Mammary epithelial cell (primary cell): ENCODE results near the gene UBASH3A.

GRCh38 chr21:42385744-42386324 lies 10.0 kb downstream of the TMPRSS3 start:
- CAGE, long polyA plus RNA = no peak
- RRBS = no CpG with 5 or more reads among the region's 7 CpGs

GRCh38 chr21:42403570-42403998 lies at the start of gene UBASH3A:
Gene UBASH3A (plus strand): TSS chr21:42403902.
- CAGE, long polyA plus RNA = no peak
- RRBS = no CpG with 5 or more reads among the region's 11 CpGs

- CAGE, long polyA plus RNA = no peak
- RRBS = no CpG with 5 or more reads among the region's 12 CpGs
Measured at GRCh38 chr21:42427012-42427654, 23.4 kb downstream of the UBASH3A start.

DNA sequence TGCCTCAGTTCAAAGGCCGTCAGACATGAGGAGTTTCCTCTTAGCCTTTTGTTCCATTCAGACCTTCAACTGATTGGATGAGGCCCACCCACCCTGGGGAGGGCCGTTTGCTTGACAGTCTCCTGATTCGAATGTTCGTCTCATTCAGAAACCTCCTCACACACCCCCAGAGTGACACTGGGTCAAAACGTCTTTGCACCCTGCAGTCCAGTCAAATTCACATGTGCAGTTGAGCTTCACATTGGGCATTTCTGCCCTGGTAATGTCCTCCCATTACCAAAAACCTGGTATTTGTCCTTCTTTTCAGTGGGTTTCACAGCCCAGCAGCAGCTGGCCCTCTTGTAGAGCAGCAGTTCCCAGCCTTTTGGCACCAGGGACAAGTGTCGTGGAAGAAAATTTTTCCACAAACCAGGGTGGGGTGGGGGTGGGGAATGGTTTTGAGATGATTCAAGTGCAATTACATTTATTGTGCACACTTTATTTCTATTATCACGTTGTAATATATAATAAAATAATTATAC lies 40.1 kb downstream of the RSPH1 start:
- CAGE, long polyA plus RNA = no peak
- RRBS = no CpG with 5 or more reads among the region's 7 CpGs

- CAGE, long polyA plus RNA = no peak
- RRBS = no CpG with 5 or more reads among the region's 5 CpGs
Measured at GRCh38 chr21:42462410-42463091, 33.5 kb downstream of the RSPH1 start.

DNA sequence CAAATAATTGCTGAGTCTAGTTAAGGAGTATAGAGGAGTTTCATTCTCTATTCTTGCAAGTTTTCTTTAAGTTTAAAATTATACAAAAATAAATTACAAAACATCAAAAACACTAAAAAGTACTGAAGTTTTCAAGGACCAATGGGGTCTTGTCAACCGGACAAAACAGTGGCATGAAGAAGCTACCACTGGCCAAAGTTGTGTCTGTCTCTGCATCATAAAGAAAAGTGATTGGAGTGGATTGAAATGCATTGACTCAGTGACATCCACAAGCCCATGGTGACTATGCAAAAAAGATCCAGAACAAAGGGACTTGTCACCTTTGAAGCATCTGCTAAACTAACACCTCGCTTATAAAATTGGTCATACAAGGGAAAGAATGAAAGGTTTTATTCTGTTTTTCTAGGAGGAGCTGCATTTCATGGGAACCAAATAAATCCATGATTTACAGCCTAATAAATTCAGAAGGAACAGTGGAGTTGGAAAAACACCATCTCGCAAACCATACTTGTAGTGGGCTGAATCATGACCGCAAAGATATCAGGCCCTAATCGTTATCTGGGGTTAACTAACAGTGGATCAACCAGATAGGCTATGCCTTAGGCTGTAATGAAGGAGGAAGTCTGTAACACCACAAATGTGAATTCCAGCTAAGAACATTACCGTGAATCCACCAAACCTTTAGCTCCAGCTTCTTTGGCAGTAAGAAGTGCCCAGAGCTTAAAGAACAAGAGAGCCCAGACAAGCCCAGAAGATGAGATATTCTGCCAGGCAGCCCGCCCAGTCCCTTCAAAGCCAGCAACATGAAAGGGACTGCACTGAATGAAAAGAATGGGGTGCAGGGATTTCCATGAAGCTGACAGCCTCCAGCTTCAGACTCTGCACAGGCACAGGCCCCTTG lies 27.5 kb downstream of the RSPH1 start:
- CAGE, long polyA plus RNA = no peak
- RRBS = no CpG with 5 or more reads among the region's 7 CpGs

GRCh38 chr21:42655373-42656107 lies 2.1 kb downstream of the PDE9A start:
- CAGE, long polyA plus RNA = no peak
- RRBS = 89% methylated on average over 4 of the region's 21 CpGs

DNA sequence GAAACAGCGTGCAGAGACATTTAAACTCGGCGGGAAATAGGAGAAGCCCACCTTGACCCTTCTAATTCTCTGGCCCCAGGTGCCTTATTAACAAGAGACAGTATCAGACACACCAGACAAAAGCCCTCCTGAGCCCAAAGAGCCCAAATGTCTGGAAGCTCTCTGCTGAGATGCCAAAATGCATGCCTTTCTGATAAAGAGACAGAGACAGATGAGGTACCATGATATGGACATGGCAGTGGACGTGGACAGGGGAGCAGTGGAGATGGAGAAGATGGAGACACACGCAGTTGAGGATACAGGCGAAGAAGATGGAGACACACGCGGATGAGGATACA lies 36.2 kb downstream of the PDE9A start:
- CAGE, long polyA plus RNA = no peak
- RRBS = no CpG with 5 or more reads among the region's 8 CpGs

GRCh38 chr21:42703950-42704465 lies 50.6 kb downstream of the PDE9A start:
- CAGE, long polyA plus RNA = no peak
- RRBS = no CpG with 5 or more reads among the region's 20 CpGs

DNA sequence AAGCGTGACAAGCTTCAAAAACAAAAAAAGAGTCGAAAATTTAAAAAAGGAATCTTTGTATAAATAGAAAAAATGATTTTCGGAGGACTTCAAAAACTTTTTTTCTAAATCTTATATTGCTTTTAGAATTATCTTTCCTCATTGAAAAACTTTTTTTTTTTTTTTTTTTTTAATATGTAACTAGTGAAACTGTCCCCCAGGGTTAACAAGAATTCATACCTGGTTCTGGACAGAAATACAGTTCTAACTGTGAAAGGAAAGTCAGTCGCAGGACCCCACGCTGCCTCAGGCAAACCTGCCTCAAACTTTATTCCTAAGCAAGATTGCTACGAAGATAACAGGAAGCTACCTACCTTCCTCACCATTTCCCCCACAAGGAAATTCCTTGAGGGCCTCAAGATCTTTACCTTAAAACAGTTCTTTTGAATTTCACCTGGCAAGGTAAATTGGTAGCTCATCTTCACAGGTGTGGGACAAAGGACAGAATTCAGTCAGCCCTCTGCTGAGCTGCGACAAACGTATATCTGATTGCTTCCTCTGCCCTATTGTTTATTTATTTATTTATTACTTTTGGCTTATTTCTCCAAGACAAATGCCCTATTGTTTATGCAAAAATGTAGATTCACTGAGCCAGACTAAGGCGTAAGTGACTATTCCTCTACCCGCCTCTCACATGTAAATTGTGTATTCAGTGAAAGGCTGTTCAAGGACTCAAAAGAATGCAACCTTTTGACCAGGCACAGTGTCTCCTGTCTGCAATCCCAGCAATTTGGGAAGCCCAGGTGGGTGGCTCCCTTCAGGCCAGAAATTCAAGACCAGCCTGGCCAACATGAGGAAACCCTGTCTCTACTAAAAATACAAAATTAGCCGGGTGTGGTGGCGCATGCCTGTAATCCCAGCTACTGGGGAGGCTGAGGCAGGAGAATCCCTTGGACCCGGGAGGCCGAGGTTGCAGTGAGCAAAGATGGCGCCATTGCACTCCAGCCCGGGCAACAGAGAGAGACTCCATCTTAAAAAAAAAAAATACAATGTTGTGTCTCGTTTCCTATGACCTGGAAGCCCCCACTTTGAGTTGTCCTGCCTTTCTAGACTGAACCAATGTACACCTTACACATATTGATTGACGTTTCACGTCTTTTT lies 17.4 kb upstream of the PKNOX1 start:
- CAGE, long polyA plus RNA = no peak
- RRBS = no CpG with 5 or more reads among the region's 19 CpGs

DNA sequence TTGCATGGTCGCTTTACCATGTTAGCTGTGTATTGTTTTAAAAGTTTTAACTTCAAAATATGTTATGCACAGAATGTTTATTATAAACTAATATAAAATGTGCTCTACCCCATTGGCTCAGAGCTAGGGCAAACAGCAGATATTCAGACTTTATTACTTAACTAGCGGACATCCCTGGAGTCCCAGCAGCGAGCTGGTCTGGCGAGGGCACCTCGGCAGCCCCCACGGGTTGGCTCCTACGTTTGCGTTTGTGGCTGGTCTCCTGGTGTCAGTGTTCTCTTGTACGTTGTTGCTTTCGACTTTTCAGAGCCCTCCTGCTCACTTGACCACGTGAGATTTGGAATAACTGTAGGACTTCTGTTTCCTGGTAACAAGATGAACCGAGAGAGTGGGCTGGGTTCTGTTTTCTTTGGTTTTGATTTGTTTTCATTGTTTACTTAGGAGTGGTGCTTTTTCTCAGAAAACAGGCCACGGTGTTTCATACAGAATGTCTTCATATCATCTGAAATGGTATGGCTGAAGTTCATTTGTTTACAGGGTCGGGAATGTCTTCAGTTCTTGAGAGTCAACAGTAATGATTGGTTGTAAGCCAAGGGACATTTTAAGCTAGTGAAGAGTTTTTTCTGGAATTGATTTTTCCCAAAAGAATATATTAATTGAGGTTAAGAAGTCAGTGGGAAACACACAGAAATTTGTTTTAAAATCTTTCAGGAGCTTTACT lies 44.4 kb downstream of the CBS start:
- CAGE, long polyA plus RNA = no peak
- RRBS = no CpG with 5 or more reads among the region's 14 CpGs

GRCh38 chr21:43046160-43046754 lies 29.4 kb downstream of the CBS start:
- CAGE, long polyA plus RNA = no peak
- RRBS = no CpG with 5 or more reads among the region's 14 CpGs

GRCh38 chr21:43303180-43303939 lies 123.6 kb downstream of the SIK1 start:
- CAGE, long polyA plus RNA = no peak
- RRBS = 94% methylated on average over 5 of the region's 23 CpGs

DNA sequence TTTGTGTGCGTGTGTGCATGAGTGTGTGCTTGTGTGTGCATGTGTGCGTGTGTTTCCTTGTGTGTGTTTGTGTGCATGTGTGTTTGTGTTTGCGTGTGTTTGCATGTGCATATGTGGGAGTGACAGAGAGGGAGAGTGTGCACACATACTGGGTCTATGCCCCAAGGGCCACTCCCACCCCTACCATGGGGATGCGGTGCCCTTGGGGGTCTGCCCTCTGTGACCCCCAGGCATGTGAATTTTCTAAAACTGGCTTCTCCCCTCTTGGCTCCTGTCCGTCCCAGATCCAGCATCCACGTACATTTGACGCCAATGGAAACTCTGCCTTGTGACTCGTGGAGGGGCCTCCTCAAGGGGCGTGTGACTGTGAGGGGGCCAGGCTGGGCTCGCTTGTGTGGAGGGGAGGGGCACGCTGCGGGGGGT lies 94.3 kb downstream of the SIK1 start:
- CAGE, long polyA plus RNA = no peak
- RRBS = no CpG with 5 or more reads among the region's 12 CpGs

DNA sequence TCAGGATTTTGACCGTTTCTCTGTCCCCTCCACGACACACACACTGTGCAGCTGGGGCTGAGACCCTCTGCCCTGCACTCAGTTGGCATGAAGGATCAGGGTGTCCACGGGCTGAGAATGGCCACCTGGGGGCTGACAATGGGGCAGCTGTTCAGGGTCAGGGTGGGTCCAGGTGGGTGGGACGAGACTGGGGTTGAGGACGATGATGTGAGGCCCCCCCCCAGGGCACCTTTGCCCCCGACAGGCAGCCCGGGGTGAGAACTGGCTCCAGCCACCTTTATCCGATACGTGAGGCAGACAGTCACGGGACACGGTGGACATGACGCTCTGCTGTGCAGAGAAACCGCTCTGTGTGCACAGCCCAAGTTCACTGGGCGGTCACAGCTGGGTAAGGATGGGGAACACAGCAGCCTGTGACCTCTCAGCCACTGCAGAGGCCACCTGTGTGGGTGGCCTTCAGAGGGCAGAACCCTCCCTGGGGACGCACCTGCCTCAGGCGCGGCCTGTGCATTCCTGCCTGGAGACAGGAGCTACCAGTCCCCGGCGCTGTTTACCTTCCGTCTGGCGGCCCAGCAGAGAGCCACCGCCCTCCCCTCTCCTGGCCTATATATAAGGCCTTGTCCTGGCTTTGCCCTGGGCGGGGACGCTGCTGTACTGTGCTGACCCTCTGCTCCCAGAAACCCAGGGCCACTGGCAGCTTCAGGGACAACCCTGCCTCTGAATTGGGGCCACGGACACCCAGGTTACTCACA lies 84.0 kb downstream of the SIK1 start:
- CAGE, long polyA plus RNA = no peak
- RRBS = no CpG with 5 or more reads among the region's 25 CpGs

DNA sequence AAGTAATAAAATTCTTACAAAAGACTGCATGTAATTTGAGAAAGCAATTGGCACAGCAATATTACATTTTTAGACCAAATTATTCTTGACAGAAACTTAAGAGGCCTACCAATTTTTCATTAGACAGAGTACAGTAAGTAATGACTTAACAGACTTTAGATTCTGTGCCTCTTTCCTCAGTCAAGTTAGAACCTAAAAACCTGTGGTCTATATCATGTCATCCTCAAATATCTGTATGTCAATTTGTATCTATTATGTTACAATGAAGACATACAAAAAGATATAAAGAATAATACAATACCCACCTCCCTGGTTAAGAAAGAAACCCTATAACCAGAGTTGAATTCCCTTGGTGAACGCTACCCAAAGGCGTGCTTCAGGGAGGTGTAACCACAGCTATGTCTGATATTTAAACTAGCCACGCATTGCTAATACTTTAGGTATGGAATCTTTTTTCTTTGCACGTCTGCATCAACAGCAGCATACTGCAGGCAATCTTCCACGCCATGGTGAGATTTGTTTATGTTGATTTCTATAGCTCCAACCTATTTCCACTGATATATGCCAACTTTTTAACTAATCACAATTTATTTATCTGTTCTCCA lies 35.6 kb downstream of the H2BC12L start:
- CAGE, long polyA plus RNA = no peak
- RRBS = no CpG with 5 or more reads among the region's 5 CpGs

DNA sequence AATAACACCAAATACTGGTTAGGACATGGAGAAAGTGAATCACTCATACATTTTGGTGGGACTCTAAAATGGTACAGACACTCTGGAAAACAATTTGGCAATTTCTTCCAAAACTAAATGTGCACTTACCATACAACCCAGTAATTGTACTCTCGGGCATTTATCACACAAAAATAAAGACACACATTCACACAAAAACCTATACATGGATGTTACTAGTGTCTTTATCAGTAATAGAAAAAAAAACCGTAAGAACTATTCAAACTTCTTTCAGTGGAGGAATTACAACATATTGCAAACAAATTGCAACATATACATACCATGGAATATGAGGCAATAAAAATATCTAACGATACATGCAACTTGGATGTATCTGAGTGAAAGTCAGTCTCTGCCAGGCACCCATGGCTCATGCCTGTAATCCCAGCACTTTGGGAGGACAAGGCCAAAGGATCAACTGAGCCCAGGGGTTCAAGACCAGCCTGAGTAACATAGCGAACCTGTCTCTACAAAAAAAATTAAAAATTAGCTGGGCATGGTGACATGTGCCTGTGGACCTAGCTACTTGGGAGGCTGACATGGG lies 19.6 kb downstream of the HSF2BP start:
- CAGE, long polyA plus RNA = no peak
- RRBS = no CpG with 5 or more reads among the region's 4 CpGs

DNA sequence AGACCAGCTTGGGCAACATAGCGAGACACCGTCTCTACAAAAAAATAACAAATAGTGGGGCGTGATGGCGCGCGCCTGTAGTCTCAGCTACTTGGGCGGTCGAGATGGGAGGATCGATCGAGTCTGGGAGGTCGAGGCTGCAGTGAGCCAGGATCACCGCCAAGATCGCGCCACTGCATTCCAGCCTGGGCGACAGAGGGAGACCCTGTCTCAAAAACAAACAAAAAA lies 277 bp downstream of the HSF2BP start:
- CAGE, long polyA plus RNA = no peak
- RRBS = no CpG with 5 or more reads among the region's 15 CpGs

- CAGE, long polyA plus RNA = no peak
- RRBS = 9% methylated on average over 24 of the region's 40 CpGs
Measured at GRCh38 chr21:43718441-43718802, 507 bp upstream of the PDXK start.

- CAGE, long polyA plus RNA = no peak
- RRBS = no CpG with 5 or more reads among the region's 34 CpGs
Measured at GRCh38 chr21:43733362-43734353, 14.7 kb downstream of the PDXK start.